ENCODE measurements around the gene A2M.

DNA sequence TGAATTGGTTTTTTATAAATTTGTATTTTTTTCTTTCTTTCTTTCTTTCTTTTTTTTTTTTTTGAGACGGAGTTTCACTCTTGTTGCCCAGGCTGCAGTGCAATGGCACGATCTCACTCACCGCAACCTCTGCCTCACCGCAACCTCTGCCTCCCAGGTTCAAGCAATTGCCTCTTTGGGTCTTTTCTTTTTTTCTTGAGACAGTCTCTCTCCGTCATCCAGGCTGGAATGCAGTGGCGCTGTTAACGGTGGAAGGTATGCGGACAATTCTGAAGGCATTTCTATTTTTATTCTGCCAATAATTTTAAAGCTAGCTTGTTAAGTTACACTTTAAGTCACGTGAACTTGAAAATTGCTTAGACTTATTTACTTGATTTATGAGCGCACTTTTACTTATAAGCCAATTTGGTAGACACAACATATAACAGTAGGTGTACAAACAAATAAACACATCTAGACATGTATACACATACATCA, 8.7 kb upstream of the PHC1 start:
- PRO-cap, 4 experiments = no peak in any of the 4 experiments
- RAMPAGE, long total RNA, 2 experiments = no peak in any of the 2 experiments

GRCh38 chr12:9064772-9065356, 50.9 kb downstream of the A2M start:
- PRO-cap, 4 experiments = peak in 4 of 4 experiments; most common plus-strand start chr12:9065221 (in 4); most common minus-strand start chr12:9065112 (in 4)
- RAMPAGE, long total RNA, 2 experiments = no peak in any of the 2 experiments

- PRO-cap, 4 experiments = peak in 4 of 4 experiments; most common plus-strand start chr12:9116126 (in 4); most common minus-strand start chr12:9116229 (in 4)
- RAMPAGE, long total RNA, 2 experiments = start-site peak on the plus strand in 1 of 2 experiments, at chr12:9116283-9116330 at its widest, 7 reads per replicate; start-site peak on the minus strand in 2 of 2 experiments, at chr12:9115826-9116018 at its widest, 88,386 to 89,193 reads per replicate
Measured at GRCh38 chr12:9115661-9116664, at the start of gene A2M. TSS of gene A2M (minus strand) at chr12:9115919.

DNA sequence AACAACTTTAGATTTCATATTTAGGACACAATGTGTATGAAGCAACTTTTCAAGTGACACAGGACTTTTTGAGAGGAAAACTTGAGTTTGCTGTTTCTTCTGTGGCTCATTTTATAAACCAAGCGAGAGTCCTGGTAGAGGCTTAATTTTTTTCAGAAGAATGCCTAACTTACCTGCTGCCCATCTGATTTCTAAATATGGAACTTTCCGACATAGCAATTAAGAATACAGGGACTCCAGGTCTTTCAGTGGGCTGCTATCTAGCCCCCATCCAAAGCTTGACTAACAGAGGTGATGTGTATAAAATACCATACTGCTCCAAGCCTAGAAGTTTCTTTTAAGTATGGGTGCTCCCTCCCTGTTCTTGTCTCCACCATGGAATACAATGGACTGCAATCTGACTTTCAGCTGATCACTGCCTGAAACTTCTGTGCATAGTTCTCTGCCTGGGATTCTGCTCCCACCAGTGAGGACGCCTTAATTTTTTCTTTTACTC, 10.7 kb upstream of the A2M start:
- PRO-cap, 4 experiments = peak in 2 of 4 experiments; most common plus-strand start position 411 of the sequence (in 1); most common minus-strand start position 284 of the sequence (in 2)
- RAMPAGE, long total RNA, 2 experiments = no peak in any of the 2 experiments

- PRO-cap, 4 experiments = no peak in any of the 4 experiments
- RAMPAGE, long total RNA, 2 experiments = no peak in any of the 2 experiments
Measured at GRCh38 chr12:9237896-9238389, 29.7 kb upstream of the PZP start.

DNA sequence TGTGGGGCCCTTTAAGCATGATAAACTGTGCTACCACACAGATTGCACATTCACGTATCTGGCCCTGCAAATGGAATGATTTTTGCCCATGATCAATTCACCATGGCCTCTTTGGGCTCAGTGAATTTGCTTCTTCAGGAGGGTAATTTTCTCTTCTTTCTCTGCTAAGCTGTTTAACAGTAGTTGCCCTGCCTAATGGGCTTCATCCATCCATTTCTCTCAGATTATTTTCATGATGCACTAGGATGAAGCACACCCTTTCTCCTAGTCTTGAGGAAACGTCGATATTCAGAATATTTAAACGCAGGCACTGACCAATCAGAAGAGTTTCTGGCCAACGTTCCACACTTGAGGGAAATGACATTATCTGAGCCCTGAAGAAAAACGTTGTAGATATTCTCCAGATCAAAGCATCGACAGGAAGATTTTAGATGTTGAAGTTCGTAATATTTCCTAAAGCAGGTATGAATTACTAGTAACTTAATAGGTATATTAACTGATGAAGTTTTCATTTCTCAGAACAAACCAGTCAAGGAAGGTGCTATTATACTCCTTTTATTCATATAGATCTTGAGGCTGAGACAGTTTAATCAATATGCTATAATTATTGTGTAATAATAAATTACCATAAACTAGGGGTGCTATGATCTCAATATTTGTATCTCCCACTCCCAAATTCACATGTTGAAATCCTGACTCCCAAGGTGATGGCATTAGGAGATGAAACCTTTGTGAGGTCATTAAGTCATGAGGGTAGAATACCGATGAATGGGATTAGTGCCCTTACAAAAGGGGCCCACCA, 5.1 kb upstream of the CLEC2D start:
- PRO-cap, 4 experiments = no peak in any of the 4 experiments
- RAMPAGE, long total RNA, 2 experiments = no peak in any of the 2 experiments

- PRO-cap, 4 experiments = no peak in any of the 4 experiments
- RAMPAGE, long total RNA, 2 experiments = no peak in any of the 2 experiments
Measured at GRCh38 chr12:9671986-9672225, 2.4 kb downstream of the CLEC2D start.

DNA sequence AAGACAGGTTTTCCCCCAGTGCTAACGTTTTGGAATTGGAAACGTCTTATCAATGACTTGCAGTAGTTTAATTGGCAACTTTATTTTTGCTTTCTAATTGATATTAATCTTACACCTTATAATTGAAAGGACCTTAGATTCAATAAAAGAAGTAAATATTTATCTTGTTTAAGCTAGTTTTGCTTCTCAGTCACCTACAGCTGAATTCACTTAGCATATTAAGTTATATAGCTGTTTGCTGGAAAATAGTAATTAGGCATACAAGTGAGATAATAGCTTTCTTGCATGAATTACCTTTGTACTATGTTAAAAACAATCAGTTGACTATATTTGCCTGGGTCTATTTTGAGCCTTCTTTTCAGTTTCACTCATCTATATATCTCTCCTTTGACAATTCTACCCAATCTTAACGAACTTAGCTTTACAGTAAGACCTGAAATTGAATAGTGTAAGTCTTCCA, 43.3 kb downstream of the CD69 start:
- PRO-cap, 4 experiments = no peak in any of the 4 experiments
- RAMPAGE, long total RNA, 2 experiments = no peak in any of the 2 experiments

GRCh38 chr12:9757256-9758070, 3.2 kb downstream of the CD69 start:
- PRO-cap, 4 experiments = no peak in any of the 4 experiments
- RAMPAGE, long total RNA, 2 experiments = no peak in any of the 2 experiments

DNA sequence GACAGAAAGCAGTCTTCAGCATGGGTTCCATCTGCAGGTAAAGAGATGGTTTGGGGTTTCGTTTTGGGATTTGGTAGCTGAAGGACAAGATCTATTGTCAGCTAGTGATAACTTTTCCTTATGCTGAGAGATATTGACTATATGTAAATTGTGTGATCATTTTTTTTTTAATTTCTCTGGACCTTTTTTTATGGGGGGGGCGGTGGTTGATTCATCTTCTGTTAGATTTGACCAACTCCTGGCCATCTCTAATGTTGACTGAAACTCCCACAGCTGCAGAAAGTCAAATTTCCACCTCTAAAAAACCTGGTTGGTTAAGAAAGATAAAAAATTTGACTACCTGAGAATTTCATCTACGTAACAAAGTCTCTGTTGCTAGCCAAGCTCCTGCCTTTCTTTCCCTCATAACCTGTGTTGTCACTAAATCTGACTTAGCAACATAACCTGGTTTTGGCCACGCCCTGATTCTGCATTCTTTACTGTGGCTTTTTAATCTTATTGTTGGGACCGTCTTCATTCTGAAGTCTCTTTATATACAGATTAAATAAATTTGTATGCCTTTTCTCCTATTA, 15.9 kb upstream of the CD69 start:
- PRO-cap, 4 experiments = no peak in any of the 4 experiments
- RAMPAGE, long total RNA, 2 experiments = no peak in any of the 2 experiments

- PRO-cap, 4 experiments = no peak in any of the 4 experiments
- RAMPAGE, long total RNA, 2 experiments = no peak in any of the 2 experiments
Measured at GRCh38 chr12:9942925-9943905, 11.0 kb upstream of the CLEC2A start.

DNA sequence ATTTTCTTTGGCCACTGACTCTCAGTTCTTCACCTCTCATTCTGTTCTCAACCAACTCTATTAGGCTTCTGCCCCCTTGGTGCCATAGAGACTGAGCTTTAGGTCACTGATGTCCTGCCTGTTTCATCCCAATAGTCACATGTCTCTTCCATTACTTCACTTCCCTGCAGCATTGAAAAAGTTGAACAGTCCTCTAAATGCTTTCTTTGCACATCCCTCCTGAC, 2.7 kb downstream of the CLEC12A start:
- PRO-cap, 4 experiments = peak in 4 of 4 experiments; most common minus-strand start position 93 of the sequence (in 2)
- RAMPAGE, long total RNA, 2 experiments = no peak in any of the 2 experiments

DNA sequence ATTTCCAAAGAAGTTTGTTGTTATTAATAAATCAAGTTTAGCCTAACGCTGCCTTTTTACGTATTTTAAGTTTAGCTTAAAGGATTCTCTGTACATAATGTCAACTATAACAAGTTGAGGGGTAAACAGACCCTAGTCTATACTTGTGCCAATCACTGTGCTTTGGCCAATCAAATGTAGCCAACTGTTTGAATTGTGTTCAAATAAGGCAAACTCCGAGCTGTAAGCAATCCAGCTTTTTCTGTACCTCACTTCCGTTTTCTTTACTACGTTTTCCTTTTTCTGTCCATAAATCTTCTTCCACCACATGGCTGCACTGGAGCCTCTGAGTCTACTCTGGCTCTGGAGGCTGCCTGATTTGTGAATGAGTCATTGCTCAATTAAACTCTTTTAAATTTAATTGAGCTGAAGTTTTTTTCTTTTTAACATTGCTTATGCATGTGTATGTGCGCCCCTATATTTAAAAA, 29.7 kb downstream of the CLEC1A start:
- PRO-cap, 4 experiments = peak in 1 of 4 experiments; most common plus-strand start position 308 of the sequence (in 1)
- RAMPAGE, long total RNA, 2 experiments = no peak in any of the 2 experiments

GRCh38 chr12:10089034-10089323, 9.8 kb downstream of the CLEC1A start:
- PRO-cap, 4 experiments = peak in 3 of 4 experiments; most common plus-strand start chr12:10089168 (in 3); most common minus-strand start chr12:10089121 (in 3)
- RAMPAGE, long total RNA, 2 experiments = no peak in any of the 2 experiments

DNA sequence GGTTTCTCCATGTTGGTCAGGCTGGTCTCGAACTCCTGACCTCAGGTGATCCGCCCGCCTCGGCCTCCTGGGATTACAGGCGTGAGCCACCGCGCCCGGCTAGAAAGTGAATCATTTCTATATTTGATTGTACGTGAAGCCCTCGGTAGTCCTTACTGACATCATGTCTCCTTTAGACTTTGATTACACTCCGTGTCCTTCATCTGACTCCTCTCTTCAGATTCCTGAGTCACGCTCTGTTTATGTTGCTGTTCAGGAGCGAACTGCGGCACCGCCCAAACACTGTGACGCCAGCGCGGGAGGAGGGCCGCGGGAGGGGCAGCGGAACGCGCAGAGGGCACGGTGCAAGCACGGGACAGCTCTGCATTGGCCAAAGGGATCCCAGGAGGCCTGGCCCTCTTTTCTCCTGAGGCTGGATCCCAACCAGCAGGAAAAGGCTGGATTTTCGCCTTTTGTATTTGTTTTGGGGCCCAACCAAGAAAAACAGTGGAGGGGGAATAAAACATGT, 480 bp upstream of the GABARAPL1 start:
- PRO-cap, 4 experiments = peak in 4 of 4 experiments; most common plus-strand start position 333 of the sequence (in 3); most common minus-strand start position 216 of the sequence (in 4)
- RAMPAGE, long total RNA, 2 experiments = no peak in any of the 2 experiments

GRCh38 chr12:10220344-10221022, 7.8 kb downstream of the GABARAPL1 start:
- PRO-cap, 4 experiments = peak in 3 of 4 experiments; most common plus-strand start chr12:10220667 (in 2); most common minus-strand start chr12:10220463 (in 1)
- RAMPAGE, long total RNA, 2 experiments = no peak in any of the 2 experiments

- PRO-cap, 4 experiments = no peak in any of the 4 experiments
- RAMPAGE, long total RNA, 2 experiments = no peak in any of the 2 experiments
Measured at GRCh38 chr12:10362593-10363518, 27.0 kb downstream of the KLRK1 start.

- PRO-cap, 4 experiments = peak in 2 of 4 experiments; most common minus-strand start chr12:10392489 (in 2)
- RAMPAGE, long total RNA, 2 experiments = no peak in any of the 2 experiments
Measured at GRCh38 chr12:10392321-10392786, 2.5 kb upstream of the KLRK1 start.

DNA sequence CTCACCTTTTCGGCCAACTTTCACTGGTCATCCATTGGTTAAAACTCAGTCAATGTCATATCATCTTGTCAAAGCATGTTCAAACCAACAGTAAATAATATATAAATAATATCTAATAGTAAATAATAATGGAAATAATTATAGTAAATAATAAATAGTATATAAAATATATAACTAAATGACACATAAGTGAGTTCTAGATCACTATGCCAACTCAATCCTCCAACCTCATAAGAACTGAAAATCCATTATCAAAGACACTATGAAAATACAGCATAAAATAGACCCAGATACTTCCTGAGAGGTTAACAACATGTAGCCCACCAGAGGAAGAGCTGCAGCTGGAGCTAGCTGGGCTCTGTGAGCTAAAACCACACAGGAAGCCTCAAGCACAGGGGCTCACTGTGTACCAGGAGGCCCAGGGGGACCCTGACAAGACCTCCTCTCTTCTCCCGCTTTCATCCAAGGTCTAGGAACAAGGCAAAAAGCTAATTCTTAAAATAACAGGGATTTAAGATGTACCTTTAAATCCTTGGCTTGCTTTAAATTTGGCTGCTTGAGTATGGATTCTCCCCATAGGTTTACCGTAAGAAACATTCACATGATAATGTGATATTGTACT, 53.5 kb downstream of the EIF2S3B start:
- PRO-cap, 4 experiments = no peak in any of the 4 experiments
- RAMPAGE, long total RNA, 2 experiments = no peak in any of the 2 experiments

DNA sequence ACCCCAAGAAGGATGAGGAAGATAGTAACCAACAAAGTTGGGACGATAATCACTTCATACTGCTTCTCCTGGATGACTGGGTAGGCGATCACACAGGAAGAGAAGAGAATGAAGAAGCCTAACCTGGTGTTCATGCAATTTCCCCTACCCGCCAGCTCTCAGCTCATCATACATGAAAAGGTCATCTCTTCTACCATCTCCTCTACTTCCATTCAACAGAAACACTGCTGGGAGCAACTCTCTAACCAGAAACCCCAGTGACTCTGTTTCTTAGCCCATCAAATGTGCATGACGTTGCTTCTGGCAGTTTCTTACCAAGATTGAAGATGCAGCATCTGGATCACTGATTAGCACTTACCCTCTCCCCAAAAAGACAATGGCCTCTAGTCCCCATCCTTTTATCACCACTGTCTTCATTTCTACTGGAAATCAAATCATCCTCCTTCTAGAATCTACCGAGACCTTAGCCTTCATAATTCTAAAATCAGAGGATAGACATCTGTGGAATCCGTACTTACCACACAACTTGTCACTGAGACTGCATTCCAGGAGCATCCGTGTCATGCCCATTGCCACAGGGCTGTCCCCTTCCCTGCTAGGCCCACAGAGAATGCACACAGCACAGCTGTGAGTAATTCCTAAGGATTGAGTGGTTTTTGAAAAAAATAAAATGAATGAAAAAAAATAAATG, 20.8 kb upstream of the MAGOHB start:
- PRO-cap, 4 experiments = no peak in any of the 4 experiments
- RAMPAGE, long total RNA, 2 experiments = no peak in any of the 2 experiments

Data from right lobe of liver (tissue), 4 donors.